GM23338 (cell line): ENCODE data around the genes ANKHD1, SRA1, PCDHB2, PCDHB8, PCDHGA2, PCDHGA6 and PCDHGC3.

- PRO-cap, result bidirectional peak, plus-strand start at chr5:140401241, minus-strand start at chr5:140400995; bidirectional peak, plus-strand start at chr5:140401844, minus-strand start at chr5:140401497
- RAMPAGE, long total RNA, result no peak
Measured at GRCh38 chr5:140401196-140401974, at the start of gene ANKHD1. Gene ANKHD1 (plus strand): TSS chr5:140401833.

- PRO-cap, result no peak
- RAMPAGE, long total RNA, result no peak
Measured at GRCh38 chr5:140451749-140452302, 50.2 kb downstream of the ANKHD1 start.

- PRO-cap, result no peak
- RAMPAGE, long total RNA, result no peak
Measured at GRCh38 chr5:140506825-140507024, 40.7 kb upstream of the EIF4EBP3 start.

DNA sequence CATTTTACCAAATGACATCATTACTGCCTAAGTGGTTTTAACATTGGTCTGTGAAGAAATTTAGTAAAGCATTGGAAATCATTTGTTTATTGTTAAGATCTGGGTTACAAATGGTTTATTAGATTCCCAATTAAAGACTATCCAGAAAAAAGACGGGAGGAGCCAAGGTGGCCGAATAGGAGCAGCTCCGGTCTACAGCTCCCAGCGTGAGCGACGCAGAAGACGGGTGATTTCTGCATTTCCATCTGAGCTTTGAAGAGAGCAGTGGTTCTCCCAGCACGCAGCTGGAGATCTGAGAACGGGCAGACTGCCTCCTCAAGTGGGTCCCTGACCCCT lies 32.2 kb upstream of the EIF4EBP3 start:
- PRO-cap, result no peak
- RAMPAGE, long total RNA, result no peak

GRCh38 chr5:140528825-140529904 lies 18.3 kb upstream of the EIF4EBP3 start:
- PRO-cap, result no peak
- RAMPAGE, long total RNA, result no peak

DNA sequence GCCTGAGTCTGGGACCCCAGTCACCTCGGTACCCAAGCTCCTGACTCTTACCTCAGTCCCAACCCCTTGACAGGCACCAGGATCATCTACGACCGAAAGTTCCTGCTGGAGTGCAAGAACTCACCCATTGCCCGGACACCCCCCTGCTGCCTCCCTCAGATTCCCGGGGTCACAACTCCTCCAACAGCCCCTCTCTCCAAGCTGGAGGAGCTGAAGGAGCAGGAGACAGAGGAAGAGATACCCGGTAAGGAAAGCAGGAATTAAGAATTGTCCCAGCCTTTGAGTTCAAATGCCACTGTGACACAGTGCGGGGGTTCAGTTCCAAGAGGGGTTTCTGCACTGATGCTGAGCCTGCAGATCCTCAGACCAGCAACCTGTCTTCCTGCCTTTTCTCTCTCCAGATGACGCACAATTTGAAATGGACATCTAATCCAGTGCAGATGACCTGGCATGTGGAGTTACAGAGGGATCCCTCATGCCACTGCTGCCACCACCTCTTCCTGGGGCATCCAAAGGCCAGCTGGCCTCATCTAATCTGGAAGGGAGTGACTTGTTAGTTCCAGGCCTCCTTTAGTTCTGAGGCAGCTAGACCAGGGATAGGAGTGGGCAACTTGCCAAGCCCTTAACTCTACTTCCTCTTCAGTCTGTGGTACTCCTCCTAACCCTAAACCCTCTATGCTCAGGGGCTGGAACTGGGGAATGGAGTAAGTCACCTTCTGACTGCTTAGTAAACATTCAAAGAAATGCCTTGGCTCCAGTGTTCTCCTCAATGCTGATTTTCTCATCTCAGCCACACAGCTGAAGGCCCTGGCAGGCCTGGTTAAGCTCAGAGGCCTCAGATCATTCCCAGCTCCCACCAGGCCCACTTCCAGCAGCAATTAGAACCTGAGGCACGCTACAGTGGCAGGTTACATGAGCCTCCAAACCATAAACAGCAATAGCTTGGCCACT lies 1.6 kb downstream of the EIF4EBP3 start:
- PRO-cap, result no peak
- RAMPAGE, long total RNA, result no peak

- PRO-cap, result no peak
- RAMPAGE, long total RNA, result no peak
Measured at GRCh38 chr5:140555673-140556383, 1.4 kb downstream of the SRA1 start.

DNA sequence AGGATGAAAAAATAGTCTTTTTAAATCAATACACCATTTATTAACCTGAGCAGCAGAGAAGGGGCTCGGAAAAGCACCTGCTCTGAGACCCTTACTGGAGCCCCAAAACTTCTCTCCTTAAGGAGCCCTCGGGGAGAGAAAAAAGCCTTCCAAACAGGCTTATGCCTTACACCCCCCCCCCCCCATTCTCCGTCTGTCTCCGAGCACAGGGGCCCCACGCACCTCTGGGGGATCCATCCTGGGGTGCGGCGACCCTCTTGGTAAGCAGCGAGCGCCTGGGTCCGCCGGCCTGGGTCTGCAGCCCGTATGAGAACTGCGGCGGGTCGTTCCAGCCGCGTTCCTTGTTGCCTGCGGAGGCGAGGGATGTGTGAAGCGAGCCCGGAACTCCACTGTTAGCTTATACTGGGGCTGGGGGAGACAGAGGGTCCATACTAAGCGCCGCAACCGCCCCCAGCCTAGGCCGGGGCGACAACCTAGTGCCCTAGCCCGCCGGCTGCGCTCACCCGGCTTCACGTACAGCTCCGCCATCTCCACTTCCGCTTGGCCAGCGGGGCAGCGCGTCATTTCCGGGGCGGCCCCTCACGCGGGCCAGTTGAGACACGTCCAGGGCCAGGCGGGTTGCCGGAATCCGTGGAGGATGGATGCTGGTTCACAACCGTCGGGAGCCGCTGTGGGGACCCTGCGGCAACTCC lies at the start of gene SRA1:
SRA1 (minus strand) TSS at position 549 of the 692 bp plus-strand sequence.
- PRO-cap, result bidirectional peak, plus-strand start at position 294 of the sequence, minus-strand start at position 315 of the sequence; bidirectional peak, plus-strand start at position 591 of the sequence, minus-strand start at position 515 of the sequence
- RAMPAGE, long total RNA, result no peak

GRCh38 chr5:140564922-140565187 lies 227 bp downstream of the SLC35A4 start:
- PRO-cap, result no peak
- RAMPAGE, long total RNA, result no peak

DNA sequence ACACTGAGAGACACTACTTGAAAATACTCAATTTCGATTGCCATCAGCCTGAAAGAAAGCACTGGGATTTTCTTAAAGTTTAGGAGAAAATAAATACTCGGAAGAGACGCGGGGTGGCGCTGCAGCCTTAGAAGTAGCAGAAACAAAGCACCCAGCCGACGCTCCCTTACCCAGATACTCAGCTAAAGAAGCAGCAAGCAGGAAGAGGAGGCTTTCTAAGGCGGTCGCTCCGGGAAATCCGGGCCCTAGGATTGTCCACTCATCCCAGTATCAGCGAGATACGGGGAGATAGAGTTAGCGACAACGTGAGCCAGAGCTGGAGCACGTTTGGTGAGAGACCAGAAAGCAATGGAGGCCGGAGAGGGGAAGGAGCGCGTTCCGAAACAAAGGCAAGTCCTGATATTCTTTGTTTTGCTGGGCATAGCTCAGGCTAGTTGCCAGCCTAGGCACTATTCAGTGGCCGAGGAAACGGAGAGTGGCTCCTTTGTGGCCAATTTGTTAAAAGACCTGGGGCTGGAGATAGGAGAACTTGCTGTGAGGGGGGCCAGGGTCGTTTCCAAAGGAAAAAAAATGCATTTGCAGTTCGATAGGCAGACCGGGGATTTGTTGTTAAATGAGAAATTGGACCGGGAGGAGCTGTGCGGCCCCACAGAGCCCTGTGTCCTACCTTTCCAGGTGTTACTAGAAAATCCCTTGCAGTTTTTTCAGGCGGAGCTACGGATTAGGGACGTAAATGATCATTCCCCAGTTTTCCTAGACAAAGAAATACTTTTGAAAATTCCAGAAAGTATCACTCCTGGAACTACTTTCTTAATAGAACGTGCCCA lies at the start of gene PCDHB2:
PCDHB2 (plus strand) TSS at position 173 of the 827 bp plus-strand sequence.
- PRO-cap, result bidirectional peak, plus-strand start at position 173 of the sequence, minus-strand start at position 190 of the sequence; bidirectional peak, plus-strand start at position 696 of the sequence, minus-strand start at position 683 of the sequence
- RAMPAGE, long total RNA, result no peak

- PRO-cap, result unidirectional peak, plus-strand start at chr5:141177868
- RAMPAGE, long total RNA, result no peak
Measured at GRCh38 chr5:141177449-141178261, at the start of gene PCDHB8. Gene PCDHB8 (plus strand): TSS chr5:141177790.

GRCh38 chr5:141338624-141339051 lies at the start of gene PCDHGA2:
Gene PCDHGA2 (plus strand): TSS chr5:141338760.
- PRO-cap, result no peak
- RAMPAGE, long total RNA, result no peak

DNA sequence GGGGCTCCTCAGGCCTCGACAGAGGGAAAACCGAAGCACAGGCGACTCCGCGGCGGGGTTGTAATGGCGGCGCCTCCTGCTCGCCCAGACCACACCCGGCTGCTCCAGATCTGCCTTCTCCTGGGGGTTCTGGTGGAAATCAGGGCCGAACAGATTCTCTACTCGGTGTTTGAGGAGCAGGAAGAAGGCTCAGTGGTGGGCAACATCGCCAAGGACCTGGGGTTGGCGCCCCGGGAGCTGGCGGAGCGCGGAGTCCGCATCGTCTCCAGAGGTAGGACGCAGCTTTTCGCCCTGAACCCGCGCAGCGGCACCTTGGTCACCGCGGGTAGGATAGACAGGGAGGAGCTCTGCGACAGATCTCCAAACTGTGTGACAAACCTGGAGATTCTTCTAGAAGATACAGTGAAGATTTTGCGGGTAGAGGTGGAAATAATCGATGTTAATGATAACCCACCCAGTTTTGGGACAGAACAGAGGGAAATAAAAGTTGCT lies 363 bp downstream of the PCDHGA4 start:
- PRO-cap, result no peak
- RAMPAGE, long total RNA, result no peak

- PRO-cap, result no peak
- RAMPAGE, long total RNA, result no peak
Measured at GRCh38 chr5:141373623-141374044, at the start of gene PCDHGA6. Gene PCDHGA6 (plus strand): TSS chr5:141373891.

DNA sequence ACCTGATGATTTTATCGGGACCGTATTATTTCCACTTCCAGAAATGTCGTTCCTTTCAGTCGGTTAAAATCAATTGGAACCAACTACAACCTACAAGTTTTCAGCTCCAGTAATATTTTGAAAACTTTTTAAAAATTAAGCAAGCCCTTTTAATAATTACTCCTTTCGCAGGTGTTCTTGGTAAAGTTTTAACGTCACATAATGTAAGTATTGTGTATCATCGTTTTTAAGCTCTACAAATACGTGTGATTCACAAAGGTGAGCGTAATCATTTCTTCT lies 247 bp upstream of the PCDHGA11 start:
- PRO-cap, result no peak
- RAMPAGE, long total RNA, result no peak

GRCh38 chr5:141475613-141476309 lies at the start of gene PCDHGC3:
Gene PCDHGC3 (plus strand): TSS chr5:141475966.
- PRO-cap, result bidirectional peak, plus-strand start at chr5:141475988, minus-strand start at chr5:141475808
- RAMPAGE, long total RNA, result start-site peak on the plus strand at chr5:141475934-141475988, 93 and 32 reads in 2 replicates

DNA sequence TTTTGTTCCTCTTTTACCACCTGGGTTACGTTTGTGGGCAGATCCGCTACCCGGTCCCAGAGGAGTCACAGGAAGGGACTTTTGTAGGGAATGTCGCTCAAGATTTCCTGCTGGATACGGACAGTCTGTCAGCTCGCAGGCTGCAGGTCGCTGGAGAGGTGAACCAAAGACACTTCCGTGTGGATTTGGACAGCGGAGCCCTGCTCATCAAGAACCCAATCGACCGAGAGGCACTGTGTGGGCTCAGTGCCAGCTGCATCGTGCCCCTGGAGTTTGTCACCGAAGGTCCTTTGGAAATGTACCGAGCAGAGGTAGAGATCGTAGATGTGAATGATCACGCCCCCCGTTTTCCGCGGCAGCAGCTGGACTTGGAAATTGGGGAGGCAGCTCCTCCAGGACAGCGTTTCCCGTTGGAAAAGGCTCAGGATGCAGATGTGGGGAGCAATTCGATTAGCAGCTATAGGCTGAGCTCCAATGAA lies 432 bp downstream of the PCDHGC4 start:
- PRO-cap, result no peak
- RAMPAGE, long total RNA, result no peak

GRCh38 chr5:141506621-141507594 lies 18.0 kb downstream of the PCDHGC5 start:
- PRO-cap, result no peak
- RAMPAGE, long total RNA, result no peak

DNA sequence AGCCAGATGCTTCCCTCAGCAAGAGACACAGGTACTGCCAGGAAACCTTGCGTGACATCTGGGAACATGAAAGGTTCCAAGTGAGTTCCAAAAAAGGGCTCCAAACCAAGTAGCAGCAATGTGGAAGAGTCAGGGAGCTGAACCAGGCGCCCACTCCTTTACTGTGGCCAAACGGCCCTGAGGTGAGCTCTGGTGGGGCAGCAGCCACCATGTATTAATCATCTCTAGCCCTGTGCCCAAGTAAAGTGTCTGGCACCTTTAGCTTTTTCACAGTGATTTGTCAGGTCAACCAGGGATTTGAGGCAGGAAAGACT lies 25.7 kb downstream of the PCDHGC5 start:
- PRO-cap, result no peak
- RAMPAGE, long total RNA, result no peak

- PRO-cap, result no peak
- RAMPAGE, long total RNA, result no peak
Measured at GRCh38 chr5:141528106-141529078, 39.5 kb downstream of the PCDHGC5 start.